ENCODE data around the gene MARCKSL1.

DNA sequence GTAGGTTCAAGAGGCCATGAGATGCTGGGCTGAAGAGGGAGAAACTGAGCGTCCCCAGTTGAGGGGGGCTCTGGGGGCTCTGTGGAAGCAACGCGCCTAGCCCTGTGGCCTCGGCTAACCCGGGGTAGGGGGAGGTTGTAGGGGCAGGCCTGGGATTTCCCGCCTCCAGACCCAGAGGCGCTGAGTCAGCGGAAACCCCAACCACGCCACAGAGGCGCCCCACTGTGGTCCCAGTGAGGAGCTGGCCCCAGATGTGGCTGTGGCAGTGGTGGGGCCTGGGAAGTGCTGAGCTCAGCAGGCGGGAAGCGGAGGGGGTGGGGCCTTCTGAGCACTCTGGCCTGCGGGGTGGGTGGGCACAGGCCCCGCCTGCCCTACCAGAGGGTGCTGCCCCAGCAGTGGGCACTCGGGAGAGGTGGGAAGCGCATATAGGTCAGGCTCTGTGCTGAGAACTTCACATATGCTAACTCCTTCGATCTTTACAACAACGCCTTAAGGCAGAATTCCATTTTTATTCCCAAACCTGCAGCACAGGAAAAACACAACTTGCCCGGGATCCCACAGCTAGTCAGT lies 1.4 kb upstream of the COL16A1 start:
- PRO-cap, result no peak

DNA sequence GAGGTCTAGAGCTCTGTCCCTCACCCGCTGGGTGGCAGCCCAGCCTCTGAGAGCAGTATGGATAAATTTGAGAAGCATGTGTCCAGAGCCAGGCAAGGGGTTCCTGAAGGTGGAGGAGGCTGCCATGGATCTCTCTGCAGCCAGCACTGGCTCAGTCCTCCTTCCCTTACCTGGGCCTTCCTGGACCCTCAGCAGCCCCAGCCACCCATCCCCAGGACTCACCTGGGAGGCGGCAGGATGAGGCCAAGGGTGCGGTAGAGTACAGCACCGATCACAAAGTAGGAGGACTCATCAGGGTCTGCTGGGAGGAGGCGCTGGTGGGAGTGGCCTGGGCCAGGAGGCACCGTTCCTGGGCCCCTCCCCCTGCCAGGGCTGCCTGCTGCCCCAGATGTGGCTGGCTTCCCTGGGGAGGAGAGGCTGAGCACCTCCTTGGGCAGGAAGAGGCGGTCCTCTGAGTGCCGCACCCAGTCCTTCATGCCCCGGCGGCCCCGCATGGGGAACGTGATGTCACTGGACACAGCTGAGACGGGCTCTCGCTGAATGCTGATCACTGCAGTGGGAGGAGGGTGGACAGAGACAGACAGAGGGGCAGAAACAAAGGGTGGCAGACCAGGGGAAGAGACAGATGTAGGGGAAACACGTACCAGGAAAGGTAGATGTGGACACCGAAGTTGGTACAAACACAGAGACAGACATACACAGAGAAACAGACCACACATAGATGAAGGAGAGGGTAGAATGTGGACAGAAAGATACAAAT lies 24.9 kb downstream of the ADGRB2 start:
- PRO-cap, result no peak

DNA sequence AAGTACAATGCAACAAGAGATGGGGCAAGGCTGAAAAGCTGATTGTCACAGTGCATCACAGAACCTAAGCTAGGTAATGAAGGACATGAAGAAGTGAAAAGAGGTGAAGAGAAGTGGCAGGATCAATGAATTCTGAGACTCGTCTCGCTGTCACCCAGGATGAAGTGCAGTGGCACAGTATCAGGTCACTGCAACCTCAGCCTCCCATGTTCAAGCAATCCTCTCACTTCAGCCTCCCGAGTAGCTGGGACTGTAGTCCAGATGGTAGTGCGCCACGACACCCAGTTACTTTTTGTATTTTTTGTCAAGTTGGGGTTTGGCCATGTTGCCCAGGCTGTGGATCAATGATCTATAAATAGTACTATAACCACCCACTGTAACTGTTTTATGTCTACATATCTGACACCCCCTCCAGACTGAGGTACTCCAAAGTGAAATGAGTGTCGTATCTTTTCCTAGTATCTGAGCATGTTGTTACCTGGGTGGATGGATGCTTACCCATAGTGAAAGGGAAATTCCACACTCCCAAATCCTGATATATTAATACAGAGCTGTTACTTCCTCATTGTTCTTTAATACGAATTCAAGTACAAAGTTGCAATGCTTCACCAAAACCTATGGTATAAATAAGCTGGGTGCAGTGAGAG lies 33.0 kb downstream of the PTP4A2 start:
- PRO-cap, result no peak

DNA sequence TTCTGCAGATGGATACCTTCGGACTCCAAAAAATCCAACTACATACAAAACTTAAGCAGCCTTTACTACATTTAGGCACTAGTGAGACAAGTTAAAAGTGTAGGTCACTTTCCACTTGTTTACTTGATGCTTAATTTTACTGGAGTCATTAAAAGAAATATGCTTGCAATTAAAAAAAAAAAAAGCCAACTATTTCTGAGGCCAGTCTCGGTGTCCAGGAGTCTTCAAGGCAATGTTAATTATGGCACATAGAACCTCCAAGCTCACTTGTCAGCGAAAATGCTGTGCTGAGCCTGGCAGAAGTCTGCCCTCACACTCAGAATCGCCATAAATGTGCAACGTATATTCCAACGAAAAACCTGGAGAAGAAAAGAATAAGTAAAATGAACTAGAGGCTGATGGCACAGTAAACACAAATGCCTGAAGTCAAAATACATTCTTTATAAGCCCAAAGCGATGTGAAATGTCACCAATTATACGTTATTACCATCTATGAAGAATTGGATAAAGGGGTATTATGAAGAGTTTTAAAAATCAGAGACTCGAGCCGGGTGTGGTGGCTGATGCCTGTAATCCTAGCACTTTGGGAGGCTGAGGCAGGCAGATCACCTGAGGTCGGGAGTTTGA lies 18.8 kb downstream of the PTP4A2 start:
- PRO-cap, result no peak

DNA sequence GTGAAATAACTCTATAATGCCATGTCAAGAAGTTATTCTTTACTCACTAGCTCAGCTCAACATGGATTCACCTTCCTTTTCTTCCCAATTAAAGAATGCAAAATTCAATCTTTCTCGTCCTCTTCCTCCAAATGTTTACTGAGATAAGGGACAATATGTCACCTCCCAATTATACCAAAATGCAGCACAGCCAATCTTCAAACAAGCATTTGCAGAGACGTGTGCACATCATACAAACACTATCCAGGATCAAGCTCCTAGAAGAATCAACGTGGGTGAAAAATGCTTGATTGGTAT lies 7.3 kb downstream of the PTP4A2 start:
- PRO-cap, result no peak

- PRO-cap, result no peak
These were observed 8.5 kb upstream of the TXLNA start for GRCh38 chr1:32170606-32171771.

GRCh38 chr1:32178344-32178831 lies 1.1 kb upstream of the TXLNA start:
- PRO-cap, result no peak

- PRO-cap, result no peak
These were observed 6.1 kb downstream of the TMEM234 start for GRCh38 chr1:32215841-32216710.

- PRO-cap, result bidirectional peak, plus-strand start at chr1:32240541, minus-strand start at chr1:32240430; bidirectional peak, plus-strand start at chr1:32240802, minus-strand start at chr1:32240731
These were observed 6.7 kb upstream of the FAM167B start for GRCh38 chr1:32240052-32241082.

DNA sequence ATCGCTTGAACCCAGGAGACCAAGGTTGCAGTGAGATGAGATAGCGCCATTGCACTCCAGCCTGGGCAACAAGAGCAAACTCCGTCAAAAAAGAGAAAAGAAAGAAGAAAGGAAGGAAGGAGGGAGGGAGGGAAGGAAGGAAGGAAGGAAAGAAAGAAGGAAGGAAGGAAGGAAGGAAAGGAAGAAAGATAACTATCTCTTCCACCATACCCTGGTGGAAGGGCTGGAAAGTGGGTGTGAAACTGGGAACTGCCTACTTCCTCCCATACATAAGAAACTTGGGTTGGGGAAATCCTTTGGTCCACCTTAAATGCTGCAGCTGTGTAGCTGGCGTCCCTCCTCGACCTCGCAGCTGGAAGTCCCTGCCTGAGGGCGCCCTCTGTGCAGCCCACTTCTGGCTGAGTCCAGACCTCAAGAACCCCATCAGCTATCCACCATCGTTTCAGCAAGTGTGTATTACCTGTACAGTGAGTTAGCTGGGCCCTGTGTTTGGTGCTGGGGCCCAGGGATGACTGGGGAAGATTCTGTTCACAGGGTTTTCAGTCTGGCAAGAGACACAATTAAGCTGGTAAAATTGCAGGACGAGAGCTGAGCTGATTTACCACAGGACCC lies 4.6 kb upstream of the FAM167B start:
- PRO-cap, result no peak

GRCh38 chr1:32266762-32267540 lies 15.9 kb downstream of the LCK start:
- PRO-cap, result no peak

DNA sequence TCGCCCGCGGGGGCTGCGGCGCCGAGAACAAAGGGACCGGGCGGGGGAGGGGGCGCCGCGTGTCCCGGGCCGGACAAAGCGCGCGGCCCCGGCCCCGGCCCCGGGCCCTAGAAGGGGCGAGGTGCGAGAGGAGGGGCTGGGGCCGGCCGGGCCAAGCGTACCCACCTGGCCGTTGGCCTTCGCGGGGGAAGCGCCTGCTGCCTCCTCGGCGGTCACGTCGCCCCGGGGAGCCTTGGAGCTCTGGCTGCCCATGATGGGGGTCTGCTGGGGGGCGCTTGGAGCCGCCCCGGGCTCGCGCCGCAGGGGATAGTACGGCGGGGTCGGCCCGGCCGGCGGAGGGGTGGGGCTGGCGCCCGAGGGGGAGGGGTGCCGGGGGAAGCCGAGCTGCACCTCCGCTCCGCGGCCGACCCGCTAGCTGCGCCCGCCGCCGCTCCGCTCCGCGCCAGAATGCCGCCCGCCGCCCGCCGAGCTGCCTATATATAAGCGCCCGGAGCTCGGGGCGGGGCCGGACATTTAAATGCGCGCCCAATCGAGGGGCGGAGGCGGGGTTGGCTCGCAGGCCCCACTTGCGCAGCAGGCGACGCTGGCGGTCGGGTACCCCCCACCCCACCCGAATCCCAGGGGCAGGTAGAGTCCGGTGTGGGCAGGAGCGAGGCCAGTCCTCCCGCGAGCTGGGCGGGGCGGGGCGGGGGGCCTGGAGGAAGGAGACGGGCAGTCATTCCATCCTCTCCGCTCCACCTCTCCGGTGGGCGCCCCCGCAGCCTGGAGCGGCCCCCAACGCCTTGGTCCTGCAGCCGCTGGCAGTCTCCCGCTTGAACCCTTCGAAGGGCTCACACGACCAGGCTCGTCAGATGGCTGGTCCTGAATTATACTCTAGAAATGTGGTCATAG lies at the start of gene MARCKSL1:
Gene MARCKSL1 (minus strand): TSS at position 452 of the 891 bp plus-strand sequence.
- PRO-cap, result bidirectional peak, plus-strand start at position 630 of the sequence, minus-strand start at position 449 of the sequence

- PRO-cap, result no peak
These were observed 10.9 kb downstream of the TSSK3 start for GRCh38 chr1:32373088-32373857.

DNA sequence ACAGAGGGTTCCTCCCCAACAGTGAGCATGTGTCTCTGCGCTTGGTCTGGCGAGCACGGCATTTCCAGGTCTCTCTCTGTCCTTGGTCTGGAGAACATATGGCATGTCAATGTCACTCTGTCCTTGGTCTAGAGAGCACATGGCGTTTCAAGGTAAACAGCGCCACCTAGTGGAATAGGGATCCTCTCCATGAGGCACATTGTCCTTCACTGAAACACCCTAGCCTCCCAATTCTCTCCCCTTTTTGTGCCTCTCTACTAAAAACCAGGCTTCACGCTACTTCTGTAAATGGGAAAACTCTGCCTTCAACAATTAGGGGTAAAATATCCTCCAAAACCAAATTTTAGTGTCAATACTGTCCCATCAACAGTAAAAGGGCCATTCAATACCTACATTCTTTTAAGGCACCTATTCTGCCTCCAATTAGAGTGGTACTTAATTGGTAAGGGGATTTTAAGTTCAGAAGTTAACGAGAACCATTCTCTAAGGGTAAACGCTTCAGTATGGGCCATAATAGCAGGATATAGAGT lies 19.8 kb upstream of the BSDC1 start:
- PRO-cap, result no peak

GRCh38 chr1:32681350-32682132 lies 21.0 kb downstream of the SYNC start:
- PRO-cap, result no peak

GRCh38 chr1:32684002-32684493 lies 18.5 kb downstream of the SYNC start:
- PRO-cap, result no peak

DNA sequence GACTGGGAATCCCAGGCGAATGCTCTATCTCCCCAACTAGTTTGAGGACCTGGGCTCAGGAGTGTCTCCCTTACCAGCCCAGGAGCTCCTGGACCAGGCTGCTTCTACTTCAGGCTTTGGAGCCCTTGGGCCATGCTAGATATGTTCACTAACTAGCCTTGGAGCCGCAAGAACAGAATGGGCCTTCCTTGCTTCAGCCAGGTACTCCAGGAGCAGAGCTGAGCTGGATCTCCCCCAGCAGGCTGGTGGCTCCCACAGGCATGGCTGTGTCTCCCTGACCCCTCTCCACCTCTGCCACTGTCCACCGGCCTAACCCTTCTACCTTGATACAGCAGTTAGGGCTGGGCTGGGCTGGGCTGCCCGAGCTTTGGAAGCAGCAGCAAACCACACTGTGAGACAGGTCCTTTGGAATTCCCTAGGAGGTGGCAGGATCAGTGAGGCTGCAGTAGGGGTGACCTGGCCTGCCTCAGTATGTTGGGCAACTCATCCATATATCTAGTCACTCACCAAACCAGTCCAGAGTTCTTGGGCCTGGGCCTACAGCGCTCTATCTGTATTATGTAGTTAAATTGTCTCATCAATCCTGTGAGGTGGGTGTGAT lies 13.2 kb upstream of the SYNC start:
- PRO-cap, result no peak

GRCh38 chr1:32728704-32729532 lies 12.7 kb upstream of the KIAA1522 start:
- PRO-cap, result no peak

DNA sequence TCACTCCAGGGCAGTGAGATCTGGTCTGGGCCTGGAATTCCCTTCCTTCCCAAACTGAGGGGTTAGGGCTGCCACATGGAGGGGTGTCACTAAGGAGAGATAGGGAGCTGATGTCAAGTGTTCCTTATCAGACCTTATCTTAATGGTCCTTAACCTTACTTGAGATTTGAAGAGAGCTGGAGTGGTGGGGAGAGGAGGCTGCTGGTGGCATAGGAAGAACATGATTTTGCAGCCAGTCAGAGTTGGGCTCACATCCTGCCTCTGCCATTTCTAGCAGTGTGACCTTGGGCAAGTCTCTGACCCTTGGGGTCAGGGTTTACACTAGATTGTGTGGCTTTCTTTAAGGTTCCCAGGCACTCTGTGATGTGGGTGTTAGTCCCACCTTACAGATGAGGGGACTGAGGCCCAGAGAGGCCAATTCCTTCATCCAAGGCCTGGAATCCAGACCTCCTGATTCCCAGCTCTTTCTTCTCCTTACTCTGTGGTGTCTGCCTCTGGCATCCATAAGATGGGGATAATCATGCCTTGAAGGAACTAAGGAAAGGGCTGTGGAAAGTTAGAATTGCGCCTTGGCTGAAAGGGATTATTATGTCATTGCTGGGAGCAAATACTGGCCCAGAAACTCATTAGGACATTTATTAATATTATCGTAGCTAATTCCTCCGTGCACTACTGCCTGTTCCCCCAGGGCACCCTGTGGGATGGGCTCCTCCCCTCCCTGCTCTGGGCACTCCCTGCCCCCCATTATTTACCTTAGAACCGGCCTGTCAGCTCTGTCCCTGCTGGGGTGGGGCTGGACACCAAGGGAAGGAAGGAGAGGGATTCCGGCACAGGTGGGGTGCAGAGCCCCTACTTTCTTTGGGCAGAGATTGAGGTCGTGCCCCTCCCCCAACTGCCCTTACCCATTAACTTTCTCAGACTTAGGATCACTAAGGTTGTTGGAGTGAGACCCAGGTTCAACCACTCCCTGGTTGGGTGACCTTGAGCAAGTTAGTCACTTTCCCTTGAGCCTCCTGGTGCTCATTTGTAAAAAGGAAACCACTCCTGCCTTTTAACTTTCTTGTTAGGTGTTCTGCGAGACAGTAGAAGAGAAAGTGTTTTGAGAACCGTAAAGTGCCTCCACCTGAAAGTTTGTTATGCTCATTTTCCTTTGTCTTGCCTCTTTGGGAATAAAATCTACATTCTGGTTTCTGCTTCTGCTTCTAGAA lies 17.6 kb downstream of the KIAA1522 start:
- PRO-cap, result bidirectional peak, plus-strand start at position 816 of the sequence, minus-strand start at position 696 of the sequence

DNA sequence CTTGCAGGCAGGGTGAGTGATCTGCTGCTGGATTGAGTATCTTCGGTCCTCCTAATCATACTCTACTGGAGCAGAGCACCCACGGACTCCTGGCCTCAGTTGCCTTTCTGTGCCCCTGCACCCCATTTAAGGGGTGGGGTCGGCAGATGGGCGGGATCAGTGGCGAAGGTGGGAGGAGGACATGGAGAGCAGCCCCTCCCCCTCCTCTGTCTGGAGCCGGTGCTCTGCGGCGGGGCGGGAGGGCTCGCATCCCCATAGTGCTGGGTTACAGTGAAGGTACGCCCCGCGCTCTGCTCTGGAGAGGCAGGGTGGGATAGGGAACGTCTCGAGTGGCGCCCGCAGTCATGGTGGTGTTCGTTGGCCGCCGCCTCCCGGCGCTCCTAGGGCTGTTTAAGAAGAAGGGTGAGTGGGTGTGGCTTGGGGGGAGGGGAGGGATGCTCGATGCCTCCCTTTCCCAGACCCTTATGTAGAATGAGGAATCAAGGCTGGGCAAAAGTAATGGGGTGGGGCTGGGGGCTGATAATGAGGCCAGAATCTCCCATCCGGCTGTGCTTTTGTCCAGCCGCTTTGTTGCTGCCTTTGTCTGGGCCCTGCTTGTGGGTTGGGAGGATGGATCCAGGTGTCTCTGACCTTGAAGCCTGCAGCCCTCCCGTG lies 23.9 kb downstream of the KIAA1522 start:
- PRO-cap, result no peak